Cardiac ventricle fibroblast (primary cell): ENCODE measurements around the gene CDC42SE2.

- RAMPAGE, long total RNA, result no peak
Observed at GRCh38 chr5:128084130-128085255, 927 bp downstream of the SLC12A2 start.

GRCh38 chr5:128085364-128085956 lies 1.9 kb downstream of the SLC12A2 start:
- RAMPAGE, long total RNA, result no peak

DNA sequence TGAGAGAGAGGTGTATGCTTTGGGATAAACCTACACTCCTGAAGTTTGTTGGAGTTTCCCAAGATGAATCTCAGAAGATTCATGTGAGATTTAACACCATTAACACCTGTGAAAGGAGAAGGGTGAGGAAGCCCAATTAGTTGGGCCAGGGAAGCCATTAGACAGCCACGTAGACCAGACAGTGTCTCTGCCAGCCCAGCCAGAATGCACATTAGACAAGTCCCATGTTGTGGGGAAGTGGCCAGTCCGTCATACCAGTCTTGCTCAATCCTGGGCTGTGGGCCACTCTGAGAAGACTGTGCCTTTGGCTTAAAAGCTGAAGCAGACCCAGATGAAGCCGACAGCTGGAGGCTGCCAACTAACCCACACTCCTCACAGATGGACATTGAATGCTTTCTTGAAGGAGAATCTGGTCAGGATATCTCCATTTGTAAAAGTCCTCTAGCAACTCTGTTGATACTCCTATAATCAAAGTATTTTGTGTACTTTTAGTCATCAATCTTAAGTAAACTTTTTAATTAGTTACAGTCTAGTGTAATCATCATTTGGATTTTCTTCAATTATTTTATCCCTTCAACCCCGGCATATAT lies 128.6 kb downstream of the CHSY3 start:
- RAMPAGE, long total RNA, result no peak

DNA sequence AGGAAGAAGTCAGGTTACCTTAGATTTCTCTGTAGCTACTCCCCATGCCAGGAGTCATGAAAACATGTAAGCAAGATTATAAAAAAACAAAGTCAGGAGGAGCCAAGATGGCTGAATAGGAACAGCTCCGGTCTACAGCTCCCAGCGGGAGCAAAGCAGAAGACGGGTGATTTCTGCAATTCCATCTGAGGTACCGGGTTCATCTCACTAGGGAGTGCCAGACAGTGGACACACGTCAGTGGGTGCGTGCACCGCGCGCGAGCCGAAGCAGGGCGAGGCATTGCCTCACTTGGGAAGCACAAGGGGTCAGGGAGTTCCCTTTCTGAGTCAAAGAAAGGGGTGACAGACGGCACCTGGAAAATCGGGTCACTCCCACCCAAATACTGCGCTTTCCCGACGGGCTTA lies 347.4 kb downstream of the HINT1 start:
- RAMPAGE, long total RNA, result no peak

DNA sequence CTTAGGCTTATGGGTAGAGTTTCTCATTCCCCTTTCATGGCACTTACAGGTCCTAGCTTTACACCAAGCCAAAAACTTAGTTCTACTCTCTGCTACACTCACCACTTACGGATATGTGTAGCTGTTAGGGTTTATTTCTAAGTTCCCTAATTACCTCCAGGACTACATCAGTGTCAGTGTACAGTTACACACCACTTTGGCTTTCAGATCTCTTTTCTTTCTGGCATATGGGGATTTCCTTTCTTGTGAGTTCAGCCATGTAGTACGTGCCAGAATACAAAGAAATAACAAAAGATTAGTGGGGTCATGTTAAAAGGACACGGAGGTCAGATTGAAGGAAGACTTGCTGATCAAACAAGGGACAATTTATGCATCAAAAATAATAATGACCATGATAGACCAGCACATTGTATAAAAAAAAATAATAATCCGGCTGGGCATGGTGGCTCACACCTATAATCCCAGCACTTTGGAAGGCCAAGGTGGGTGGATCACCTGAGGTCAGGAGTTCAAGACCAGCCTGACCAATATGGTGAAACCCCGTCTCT lies 41.8 kb downstream of the LYRM7 start:
- RAMPAGE, long total RNA, result no peak

GRCh38 chr5:131223862-131224337 lies 40.0 kb upstream of the CDC42SE2 start:
- RAMPAGE, long total RNA, result no peak

DNA sequence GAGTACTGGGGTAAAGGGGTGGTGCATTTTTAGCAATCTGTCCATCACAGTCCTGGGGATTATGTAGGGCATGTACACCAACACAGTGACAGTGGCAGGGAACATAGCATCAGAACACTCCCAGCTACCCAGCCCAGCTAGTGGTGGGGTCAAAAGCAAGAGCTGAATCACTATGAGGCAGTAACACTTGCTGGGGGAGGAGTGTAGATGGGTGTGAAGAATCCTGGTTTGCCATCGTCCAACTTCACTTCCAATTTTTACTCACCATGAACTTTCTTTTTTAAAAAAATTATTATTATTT lies 6.9 kb upstream of the CDC42SE2 start:
- RAMPAGE, long total RNA, result no peak

- RAMPAGE, long total RNA, result no peak
Observed at GRCh38 chr5:131263419-131264547, at the start of gene CDC42SE2. Gene CDC42SE2, plus strand, starts transcription at chr5:131264053.

GRCh38 chr5:131382879-131383447 lies 119.1 kb downstream of the CDC42SE2 start:
- RAMPAGE, long total RNA, result no peak

GRCh38 chr5:131660852-131661795 lies 26.1 kb upstream of the RAPGEF6 start:
- RAMPAGE, long total RNA, result no peak

DNA sequence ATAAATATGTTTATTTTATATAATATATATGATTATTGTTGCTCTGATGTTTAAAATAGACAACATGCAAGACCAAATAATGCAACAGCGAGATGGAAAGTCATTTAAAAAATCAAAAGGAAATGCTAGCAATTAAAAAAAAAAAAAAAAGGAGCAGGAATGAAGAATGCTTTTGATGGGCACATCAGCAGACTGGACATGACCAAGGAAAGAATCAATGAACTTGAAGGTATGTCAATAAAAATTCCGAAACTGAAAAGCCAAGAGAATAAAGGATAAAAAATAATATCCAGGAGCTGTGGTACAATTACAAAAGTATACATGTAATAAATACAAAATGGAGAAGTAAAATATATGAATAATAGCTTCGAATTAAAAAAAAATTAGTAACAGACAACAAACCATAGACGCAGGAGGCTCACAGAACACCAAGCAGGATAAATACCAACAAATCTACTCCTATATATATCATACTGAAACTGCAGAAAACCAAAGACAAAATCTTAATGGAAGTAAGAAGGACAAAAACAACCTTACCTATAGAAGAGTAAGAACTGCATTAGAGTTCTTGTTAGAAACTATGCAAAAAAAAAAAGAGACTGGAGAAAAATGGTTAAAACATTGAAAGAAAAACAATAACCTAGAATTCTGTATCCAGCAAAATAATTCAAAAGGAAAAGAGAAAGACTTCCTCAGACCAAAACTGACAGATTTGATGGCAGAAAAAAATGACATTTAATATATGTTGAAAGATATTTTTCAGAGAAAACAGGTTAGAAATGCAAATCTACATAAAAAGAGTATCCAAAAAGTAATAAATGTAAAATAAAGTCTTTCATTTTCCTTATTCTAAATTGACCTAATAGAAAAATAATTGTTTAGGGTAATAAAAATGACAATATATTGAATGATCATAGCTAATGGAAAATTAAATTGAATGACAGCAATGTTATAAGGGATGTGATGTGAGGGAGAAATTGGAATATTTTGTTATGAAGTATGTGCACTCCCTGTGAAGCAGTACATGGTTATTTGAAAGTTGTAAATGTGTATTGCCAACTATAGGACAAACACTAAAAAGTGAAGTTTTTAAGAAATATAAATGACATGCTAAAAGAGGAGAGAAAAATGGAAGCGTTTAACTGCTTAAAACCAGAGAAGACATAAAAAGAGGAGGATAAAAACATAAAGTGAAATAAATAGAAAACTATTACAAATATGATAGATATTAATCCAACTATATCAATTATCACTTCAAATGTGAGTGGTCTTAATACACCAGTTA lies 54.0 kb upstream of the RAPGEF6 start:
- RAMPAGE, long total RNA, result no peak

GRCh38 chr5:131810910-131811109 lies 14.0 kb upstream of the FNIP1 start:
- RAMPAGE, long total RNA, result no peak

DNA sequence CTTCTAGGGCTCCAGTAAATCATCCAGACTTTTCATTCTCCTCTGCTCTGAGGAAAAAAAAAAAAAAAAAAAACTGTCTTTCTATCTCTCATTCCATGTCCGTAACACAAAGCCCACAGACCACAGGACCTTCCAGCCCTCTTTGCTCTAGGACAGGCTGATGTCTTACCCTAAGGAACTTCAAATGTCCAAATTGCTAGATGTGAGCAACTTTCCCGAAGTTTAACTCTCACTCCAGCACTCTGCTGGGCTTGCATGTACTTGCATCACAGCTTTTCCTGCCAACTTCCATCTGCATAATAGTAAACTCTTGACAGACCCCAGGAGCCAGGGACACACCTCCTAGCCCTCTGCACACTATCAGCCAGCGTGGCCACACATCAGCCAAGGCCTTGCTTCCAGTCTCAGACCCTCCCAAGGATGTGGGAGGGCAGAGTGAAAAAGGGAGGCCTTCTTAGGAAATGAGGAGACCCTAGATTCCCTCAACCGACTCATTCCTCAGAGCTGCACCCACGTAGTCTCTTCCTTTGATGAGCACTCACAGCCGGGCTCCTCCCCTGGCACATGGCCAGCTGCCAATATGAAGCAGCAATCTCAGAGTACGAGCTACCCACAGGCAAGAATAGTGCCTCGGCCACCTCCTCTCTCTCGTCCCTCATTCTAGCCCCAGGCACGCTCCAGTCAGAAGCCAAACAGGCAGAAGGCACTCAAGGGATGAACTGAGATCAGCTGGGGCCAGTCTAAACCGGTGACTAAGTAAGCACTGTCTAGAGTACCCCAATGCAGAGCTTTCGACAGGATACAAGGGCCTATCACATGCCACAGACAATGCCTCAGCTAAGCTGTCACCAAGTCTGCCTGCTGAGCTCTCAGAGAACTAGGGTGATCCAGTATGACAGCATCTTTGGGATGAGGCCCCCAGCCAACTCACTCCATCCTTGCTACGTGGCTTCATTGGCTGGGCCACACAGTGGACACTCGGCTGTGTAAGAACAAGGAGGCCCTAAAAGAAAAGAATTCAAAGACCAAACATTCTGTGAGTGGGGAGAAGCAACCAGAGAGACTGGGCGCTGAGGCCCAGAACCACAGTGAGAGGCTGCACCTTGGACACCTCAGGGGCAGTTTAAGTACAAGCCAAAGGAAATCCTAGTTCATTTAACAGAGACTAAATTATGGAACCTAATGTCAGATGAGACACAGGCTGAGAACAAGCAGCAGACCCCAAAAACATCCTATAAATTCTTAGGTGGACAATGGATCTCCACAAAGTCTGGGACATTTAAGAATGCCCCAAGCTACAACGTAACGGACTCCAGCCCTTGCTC lies 2.2 kb downstream of the P4HA2 start:
- RAMPAGE, long total RNA, result no peak

DNA sequence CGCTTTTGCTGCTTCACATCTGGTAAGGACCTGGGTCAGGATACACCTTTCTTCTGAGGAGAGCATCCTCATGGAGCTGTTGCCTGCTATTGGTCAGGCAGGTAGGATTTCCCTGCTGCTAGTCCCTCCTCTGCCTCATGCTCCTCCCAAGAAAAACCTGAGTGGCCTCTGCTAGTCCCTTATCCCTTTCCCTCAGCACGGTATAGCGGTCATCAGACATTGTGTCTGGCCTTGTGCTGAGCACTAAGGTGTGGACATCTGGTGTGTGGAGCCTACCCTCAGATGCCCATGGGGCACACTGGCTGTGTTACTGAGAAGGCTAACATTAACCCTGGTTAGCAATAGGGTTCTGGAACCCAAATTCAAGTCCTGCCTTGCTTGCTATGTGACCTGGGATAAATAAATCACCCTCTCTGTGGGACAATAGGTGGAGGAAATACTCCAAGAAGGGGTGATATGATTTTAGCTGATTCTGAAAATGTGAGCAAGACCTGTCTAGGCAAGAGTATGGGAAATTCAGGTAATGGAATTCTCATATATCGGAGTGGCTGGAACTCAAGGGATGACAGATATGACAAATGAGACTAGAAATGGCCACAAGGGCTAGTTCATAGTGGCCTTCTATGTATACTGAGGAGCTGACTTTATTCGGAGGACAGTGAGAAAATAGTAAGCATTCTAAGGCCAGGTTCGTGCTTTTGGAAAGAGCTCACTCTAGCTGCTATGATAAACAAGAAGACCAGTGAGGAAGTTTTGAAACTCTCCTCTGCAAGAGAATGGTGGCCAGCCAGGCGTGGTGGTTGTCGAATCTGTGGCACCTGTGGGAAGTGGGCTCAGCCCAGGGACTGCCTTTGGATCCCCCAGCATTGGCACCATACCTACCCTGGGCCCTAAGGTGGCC lies 1.8 kb downstream of the SLC22A4 start:
- RAMPAGE, long total RNA, result no peak

DNA sequence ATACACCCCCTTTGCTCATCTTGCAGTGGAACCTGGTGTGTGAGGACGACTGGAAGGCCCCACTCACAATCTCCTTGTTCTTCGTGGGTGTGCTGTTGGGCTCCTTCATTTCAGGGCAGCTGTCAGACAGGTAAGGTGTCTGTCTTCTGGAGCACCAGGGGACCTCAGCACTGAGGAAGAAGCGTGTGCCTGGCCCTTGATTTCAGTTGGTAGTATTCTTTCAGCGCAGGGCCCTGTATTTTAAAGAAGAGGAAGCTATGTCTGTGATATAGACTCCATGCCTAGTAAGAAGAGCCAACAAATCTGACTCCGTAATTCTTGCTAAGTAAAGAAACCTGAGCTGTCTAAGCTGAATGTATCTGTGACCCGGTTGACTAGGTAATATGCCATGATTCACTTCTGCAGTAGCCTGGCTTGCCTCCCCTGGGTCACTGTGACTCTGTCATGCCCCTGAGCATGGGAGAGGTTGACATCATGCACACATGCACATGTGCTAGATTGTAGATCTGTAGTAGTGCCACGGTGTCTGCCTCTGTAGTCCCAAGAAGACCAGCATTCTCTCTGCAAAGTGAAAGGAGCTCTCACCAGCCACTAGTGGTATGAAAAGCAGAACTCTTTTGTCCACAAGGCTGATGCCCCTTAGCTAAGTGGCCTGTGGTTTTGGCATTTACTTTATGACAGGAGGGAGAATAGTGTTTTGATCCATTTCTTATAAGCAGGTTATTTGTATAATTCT lies 9.0 kb downstream of the SLC22A5 start:
- RAMPAGE, long total RNA, result no peak

DNA sequence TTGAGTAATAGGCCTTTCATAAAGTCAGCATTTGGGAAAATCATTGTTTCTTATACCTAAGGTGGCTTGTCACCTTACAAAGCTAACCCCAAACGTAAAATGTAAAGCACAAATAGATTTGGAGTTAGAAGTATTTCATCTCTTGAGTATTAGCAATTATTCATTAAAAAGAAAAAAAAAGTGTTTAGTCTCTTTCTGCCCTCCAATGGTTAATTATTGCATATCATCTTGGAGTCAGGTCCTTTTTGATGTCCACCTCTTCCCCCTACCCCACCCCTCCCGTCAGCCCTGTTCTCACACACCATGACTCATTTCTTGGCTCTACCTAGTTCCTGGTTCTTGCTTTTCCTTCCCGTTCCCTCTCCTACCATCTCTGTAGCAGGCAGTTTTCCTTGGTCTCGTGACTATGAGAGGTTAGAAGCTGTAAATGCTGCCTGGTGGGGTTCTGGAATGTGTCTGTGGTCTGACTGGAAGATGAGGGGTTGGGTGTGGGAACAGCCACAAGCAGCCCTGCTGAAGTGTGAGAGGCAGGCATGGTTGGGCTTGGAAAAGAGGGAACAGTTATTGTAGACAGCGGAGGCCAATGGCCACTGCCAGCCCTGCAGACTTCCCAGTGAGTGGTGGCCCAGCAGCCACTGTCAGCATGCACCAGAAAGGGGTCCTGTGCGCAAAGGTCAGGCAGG lies 18.1 kb downstream of the SLC22A5 start:
- RAMPAGE, long total RNA, result no peak

DNA sequence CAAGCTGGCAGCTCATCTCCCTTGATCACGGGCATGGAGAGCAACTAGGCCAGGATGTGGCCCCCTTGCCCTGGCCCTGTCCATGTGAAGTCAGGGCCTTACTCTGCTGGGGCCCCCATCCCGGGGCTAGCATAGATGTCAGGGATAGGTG lies 41.9 kb downstream of the SLC22A5 start:
- RAMPAGE, long total RNA, result no peak

GRCh38 chr5:132465021-132465696 lies 25.4 kb downstream of the IRF1 start:
- RAMPAGE, long total RNA, result no peak

GRCh38 chr5:132474145-132475219 lies 16.1 kb downstream of the IRF1 start:
- RAMPAGE, long total RNA, result no peak

GRCh38 chr5:132477921-132478307 lies 12.7 kb downstream of the IRF1 start:
- RAMPAGE, long total RNA, result no peak